ENCODE results near the gene RHBDD3.

GRCh38 chr22:27673755-27674382 lies 127.7 kb downstream of the MN1 start:
- PRO-cap, result no peak

GRCh38 chr22:27790580-27791238 lies 10.8 kb downstream of the MN1 start:
- PRO-cap, result no peak

GRCh38 chr22:27799016-27799582 lies 2.5 kb downstream of the MN1 start:
- PRO-cap, result no peak

- PRO-cap, result no peak
Measured at GRCh38 chr22:27799630-27800158, 1.9 kb downstream of the MN1 start.

DNA sequence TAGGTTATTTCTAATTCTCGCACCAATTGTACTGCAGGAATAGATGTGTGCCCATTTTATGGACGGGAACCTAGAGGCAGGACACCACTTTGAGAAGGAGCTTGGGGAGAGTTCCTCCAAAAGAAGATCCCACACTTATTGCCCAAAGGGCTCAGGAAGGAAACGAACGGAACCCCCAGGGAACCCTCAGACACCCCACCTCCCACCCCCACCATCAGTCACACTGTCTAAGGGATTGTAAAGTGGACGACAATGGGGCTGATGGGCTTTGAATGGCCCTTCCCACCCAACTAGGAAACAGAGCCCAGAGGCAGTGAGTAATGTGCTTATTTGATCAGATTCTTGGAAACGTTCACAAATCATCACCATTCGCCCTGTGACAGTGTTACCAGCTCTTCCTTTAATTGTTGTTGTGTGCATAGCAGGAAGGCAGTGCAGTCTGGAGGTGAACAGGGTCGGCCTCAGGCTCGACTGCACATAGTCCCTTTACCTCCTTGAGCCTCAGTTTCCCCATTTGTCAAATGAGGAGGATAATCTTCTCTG lies 8.4 kb upstream of the MN1 start:
- PRO-cap, result no peak

DNA sequence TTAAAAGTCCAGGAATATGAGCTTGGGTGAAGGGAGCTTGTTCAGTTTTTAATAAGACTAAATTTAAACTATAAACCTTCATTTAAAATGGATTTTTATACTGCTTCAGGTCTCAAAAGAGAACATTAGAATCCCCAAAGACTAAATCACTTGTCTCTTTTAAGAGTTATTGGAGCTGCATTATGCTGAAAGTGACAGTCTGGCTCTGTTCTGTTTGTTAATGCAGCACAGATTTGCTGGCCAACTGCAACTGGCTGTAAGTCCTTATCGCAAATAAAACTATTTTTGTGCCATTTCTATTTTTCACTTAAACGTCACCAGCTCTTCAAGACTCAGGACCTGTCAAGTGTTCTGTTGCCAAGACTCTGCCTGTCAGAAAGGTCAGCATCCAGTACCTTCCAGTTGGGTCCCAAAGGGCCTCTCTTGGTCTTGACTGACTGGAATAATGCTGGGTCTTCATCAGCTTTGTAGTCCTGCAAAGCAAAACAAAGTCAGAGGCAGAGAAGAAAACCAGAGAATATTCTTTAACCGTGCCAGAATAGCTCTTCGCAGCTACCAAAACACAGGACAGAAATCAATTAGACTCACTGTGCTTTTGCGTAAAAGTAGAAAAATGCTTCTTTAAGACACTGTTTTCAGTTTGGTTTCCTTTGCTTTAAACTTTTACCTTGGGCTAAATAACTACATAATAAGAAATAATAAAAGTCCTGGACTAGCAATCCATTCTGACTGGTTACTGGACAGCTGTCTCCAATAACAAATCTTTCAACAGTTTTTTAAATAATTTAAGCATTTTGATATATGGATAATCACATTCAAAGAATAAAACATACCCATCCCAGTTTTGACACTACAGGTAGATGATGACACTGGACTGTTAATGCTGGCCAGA lies 45.5 kb downstream of the PITPNB start:
- PRO-cap, result no peak

GRCh38 chr22:27888024-27889093 lies 30.7 kb downstream of the PITPNB start:
- PRO-cap, result no peak

DNA sequence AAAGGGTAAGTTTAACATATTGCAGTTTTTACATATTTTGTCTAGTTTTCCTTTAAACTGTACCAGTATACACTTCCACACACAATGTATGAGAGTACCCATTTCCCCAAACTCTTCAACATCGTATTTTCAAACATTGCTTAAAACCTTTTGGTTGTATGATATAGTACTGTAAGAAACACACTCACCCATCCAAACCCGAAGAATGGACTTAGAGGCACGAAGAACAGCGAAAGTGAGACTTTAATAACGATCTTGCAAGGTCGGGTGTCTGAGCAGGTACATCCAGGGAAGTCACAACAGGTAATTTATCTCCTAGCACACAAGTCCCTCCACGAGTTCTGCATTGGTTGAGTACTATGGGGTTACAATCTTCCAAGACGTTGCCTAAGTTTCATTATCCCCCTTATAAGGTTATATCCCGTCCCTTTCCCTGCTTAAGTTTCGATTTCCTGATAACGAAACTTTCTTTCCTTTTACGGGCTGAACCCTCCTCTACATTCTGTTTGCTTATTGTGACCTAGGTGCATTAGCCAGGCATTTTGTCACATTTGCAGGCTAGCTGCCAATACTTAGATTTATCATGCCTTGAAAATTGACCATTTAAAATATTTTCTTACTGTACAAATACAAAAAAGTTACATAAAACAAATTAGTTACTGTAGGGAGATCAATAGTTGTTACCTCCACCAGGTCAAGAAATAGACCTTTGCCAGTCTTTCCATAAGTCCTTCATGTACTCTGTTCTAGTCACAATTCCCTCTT lies 14.1 kb upstream of the PITPNB start:
- PRO-cap, result no peak

DNA sequence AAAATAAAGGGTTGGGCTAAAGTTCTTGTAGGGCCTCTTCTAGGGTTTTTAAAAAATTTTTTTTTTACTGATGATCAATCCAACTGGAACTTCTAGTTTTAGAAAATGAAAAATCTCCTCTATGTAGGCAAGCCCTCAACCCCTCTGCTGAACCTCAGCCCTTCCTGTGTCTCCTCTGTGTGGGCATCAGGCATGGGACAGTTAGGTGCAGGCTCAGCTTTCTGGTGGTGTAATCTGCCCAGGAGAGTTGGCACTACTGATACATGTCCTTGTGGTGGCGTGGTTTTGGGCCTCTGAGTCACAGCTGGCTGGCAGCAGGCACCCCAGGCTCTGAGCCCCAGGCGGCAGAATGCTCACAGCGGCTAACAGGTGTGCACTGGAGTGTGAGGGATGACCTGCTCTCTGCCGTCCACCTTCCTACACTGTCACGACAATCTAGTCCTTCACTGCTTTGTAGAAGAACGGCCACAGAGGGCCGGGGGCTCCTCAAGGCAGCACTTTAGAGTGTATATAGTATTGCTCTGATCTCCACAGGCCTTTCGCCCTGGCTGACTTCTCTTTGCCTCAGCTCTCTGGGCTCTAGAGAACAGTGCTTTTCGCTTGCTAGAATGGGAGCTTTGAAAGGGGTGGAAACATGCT lies 100.3 kb upstream of the PITPNB start:
- PRO-cap, result no peak

DNA sequence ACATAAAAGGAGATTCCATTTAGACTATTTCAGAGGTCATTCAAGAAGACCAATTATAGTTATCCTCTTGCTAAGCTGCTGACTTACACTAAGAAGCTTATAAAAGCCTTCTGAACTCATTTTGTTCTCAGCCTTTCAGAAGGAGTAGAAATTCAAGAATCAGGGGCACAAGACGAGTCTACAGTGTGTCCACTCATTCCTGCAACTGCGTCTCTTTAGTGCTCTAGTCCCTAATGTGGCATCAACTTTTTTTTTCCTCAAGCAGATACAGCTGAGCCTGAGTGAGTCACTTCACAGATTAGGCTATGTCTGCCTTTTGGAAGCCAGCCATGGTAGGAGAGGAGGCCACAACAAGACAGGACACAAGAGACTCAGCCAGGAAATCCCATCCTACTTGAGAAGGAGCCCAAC lies 156.1 kb upstream of the PITPNB start:
- PRO-cap, result no peak

DNA sequence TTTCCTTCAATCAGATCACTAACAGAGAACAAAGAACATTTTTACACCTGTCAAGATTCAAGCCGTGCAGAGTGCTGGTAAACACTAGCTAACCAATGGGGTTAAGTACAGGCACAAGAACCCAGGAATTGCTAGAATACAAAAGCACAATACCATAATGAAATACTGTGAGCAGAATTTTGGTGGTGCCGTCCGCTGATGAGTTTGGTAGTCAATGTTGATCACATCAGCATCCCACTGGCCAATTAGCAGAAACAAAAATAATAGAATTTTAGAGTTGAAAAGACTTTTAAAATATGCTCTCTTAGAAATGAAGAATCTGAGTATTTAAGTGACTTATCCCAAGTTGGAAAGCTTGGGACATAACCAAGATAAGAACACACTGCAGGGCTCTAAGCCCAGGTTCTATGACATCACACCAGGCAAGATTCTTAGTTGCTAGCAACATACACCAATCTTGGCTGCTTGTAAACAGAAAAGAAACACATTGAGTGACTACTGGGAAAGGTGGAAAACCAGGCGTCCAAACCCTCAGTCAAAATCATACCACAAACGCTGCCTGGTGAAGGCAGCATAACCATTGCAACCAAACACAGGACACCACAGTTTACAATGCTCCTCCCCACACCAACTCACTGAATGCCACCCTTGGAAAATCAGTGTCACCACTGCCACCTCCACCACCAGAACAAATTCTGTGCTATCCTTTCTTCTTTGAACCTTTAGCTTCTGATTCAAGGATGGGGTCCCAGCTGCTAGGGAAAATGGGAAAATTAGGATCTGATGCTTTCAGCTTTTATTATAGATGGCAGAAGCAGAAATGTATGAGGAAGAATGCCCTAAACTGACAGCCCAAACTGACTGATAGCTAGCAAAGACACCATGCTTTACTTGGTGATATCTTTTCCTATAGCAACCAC lies 379.9 kb downstream of the TTC28 start:
- PRO-cap, result no peak

GRCh38 chr22:28345240-28345801 lies 334.3 kb downstream of the TTC28 start:
- PRO-cap, result no peak

- PRO-cap, result no peak
Measured at GRCh38 chr22:28678994-28679479, 603 bp downstream of the TTC28 start.

GRCh38 chr22:28903042-28903409 lies 19.7 kb downstream of the ZNRF3 start:
- PRO-cap, result no peak

DNA sequence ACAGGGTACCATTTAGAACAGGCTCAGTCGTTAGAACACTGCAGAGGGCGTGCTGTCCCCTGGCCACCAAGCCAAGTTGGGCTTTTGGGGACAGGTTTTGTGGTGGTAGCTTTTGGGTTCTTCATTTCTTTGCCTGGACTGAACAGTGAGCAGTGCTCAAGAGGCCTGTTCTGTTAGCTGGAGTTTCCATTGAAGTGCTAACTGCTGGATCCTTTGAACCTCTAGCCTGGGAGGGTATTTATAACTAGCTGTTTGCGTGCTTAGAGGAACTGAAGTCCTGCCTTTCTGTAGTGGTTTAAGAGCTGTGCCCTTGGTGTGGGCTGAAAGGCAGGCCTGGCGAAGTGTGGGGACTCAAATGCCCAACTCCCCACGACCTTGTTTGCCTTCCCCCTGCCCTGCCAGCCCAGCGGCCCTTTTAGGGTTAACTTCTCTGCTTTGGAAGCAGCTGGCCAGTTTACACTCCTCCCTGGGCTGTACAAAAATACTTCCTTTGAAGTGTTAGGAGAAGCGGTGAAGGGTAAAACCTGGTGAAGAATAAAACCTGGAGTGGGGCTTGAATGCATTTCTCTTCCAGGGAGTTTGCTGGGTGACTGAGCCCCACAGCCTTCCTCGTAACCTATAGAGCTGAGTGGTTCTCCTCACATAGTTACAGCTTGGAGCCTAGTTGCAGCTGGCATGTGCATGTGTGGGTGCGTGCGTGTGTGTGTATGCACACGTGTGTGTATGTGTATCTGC lies 34.6 kb downstream of the ZNRF3 start:
- PRO-cap, result no peak

DNA sequence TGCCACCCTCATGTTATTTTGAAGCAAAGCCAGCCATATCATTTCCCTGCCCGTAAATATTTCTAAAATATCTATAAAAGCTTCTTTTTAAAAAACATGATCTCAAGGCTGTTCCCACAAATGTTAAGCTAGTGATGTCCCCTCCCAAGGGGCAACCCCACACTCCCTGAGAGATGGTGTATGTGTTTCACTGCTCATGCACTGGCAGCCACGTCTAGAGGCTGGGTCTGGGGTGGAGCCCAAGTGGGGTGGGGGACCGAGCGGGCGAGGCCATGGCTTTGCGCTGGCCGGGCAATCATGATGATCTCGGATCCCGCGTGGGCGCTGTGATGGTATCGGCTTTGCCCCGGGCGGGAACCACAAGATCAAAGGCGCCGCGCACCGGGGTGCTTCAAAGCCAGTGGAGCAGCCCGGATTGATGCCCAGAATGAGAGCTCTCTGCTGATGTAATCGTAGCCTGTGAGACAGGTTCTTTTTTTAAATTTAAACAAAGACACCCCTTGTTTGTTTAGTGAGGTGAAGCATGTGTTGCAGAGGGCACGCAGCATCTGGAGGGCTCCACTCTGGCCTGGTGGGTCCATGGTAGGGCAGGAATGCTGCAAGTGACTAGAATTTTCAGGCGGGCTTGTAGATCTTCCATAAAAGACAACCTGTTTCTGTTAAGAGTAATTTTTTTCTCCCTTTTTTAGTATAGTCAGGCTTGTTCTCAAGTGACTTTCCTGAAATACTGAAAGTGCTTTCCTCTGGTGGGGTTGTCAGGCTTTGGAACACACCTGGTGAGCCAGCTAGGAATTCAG lies 40.5 kb downstream of the ZNRF3 start:
- PRO-cap, result no peak

DNA sequence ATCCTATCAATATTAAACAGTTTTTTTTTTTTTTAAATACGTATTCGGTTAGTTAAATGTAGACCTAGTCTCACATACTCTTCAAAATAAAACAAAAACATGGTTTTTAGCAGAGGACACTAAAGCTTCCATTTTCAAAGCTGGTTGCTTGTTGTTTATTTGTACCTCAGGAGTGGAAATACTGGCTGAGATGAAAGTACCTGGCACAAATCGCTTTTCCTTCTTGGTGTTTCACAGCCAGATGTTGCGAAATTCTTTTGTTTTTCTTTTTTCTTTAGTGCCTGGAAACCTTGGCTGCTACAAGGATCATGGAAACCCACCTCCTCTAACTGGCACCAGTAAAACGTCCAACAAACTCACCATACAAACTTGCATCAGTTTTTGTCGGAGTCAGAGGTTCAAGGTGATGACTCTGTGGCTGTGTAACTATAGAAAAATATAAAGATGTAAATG lies 48.3 kb downstream of the KREMEN1 start:
- PRO-cap, result no peak

GRCh38 chr22:29220169-29220715 lies 14.5 kb downstream of the EMID1 start:
- PRO-cap, result no peak

DNA sequence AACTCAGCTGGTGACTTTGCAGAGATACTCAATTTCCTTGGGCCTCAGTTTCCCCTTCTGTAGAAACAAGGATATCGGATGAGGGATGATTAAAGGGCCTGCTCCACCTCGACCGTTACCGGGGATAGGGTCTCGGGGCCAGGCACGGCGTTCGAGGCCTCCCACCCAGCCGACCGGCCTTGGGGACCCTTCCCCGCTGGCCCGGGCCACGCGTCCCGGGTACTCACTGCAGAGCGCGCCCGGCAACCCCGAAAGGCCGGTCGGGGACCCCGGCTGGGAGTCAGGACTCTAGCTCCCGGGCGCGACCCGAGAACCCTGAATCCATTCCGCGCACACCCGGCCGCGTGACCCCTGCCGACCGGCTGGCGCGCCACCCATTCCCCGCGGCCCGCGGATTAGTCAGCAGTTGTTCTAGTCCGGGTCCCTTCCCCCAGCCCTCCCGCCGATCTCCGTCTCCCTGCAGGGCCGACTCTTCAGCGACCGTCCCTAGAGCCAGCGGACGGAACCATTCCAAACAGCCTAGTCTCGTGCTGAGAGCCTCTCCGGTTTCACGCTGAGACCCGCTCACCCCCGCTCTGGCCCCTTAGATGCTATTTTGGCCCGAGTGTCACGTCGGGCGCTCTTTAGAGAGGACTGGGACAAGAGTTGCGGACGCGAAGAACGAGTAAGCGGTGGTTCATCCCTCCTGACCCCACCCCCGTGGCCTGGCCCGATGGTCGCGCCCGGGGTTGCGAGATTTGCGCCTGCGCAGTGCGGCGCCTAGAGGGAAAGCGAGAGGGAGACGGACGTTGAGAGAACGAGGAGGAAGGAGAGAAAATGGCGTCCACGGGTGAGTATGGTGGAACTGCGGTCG lies at the start of gene RHBDD3:
Gene RHBDD3, minus strand, starts transcription at position 461 of the 853 bp plus-strand sequence.
- PRO-cap, result unidirectional peak, minus-strand start at position 397 of the sequence; bidirectional peak, plus-strand start at position 762 of the sequence, minus-strand start at position 447 of the sequence

DNA sequence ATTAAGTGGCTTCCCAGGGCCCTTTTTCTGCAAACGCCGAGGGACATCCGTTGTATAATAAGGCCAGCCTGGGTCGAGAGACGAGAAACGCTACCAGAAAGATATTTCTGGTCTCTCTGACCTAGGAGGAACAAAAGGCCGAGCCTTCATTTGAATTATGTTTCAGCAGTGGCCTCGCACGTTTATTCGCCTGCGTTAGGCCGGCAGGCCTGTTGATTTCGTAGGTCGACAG lies 922 bp downstream of the EWSR1 start:
- PRO-cap, result no peak